ENCODE data around the genes OR2M7, OR2T5 and OR2T27.

DNA sequence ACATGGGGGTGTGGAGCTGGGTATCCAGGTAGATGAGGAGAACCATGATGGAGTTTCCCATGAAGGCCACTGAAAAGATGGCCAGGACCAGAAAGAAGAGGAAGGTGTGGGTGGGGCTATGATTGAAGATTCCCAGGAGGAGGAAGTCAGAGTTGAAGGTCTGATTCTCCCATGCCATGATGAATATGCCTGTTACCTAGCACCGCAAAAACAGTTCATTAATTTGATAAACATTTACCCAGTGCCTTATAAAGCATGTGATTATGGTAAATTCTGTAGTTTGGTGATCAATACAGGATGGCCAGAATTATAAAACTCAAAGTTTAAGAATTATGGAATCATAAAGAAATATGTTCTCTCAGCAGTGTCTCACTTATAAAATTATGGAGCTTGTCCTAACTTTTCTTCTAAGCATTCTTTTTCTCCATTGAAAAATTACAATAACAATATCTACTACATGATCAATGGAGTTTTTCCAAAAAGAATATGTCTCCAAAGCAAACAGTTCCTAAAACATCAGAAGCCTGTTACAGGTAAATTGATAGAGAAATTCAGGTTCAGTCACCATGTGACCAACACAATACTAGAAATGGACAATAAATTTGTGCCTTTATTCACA lies at the start of gene OR2M7:
Gene OR2M7, minus strand, starts transcription at position 178 of the 619 bp plus-strand sequence.
- PRO-cap, 2 experiments, result no peak in any of the 2 experiments

GRCh38 chr1:248488212-248488673 lies at the start of gene OR2T5:
TSS of gene OR2T5 (plus strand) at chr1:248488589.
- PRO-cap, 2 experiments, result no peak in any of the 2 experiments

DNA sequence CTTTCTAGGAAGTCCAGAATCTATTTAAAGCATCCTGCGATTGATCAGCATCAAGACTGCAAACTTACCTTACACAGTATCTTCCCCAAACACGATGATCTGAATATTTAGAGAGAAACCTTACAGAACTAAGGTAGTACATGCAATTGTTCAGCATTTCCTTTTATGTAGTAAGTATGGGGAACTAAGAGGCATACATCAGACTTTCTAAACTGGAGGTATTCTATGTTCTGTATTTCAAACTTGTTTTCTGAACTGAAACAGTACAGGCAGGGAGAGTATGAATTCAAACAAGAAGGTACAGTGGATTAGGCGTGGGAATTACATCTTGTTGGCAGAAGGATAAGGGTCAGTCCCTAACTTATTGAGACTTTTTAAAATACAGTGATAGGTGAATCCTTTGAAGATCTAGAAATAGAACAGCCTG lies at the start of gene OR2T27:
Gene OR2T27, minus strand, starts transcription at position 153 of the 427 bp plus-strand sequence.
- PRO-cap, 2 experiments, result no peak in any of the 2 experiments

- PRO-cap, 2 experiments, result no peak in any of the 2 experiments
Measured at GRCh38 chr1:248788232-248788741, 32.7 kb upstream of the LYPD8 start.

DNA sequence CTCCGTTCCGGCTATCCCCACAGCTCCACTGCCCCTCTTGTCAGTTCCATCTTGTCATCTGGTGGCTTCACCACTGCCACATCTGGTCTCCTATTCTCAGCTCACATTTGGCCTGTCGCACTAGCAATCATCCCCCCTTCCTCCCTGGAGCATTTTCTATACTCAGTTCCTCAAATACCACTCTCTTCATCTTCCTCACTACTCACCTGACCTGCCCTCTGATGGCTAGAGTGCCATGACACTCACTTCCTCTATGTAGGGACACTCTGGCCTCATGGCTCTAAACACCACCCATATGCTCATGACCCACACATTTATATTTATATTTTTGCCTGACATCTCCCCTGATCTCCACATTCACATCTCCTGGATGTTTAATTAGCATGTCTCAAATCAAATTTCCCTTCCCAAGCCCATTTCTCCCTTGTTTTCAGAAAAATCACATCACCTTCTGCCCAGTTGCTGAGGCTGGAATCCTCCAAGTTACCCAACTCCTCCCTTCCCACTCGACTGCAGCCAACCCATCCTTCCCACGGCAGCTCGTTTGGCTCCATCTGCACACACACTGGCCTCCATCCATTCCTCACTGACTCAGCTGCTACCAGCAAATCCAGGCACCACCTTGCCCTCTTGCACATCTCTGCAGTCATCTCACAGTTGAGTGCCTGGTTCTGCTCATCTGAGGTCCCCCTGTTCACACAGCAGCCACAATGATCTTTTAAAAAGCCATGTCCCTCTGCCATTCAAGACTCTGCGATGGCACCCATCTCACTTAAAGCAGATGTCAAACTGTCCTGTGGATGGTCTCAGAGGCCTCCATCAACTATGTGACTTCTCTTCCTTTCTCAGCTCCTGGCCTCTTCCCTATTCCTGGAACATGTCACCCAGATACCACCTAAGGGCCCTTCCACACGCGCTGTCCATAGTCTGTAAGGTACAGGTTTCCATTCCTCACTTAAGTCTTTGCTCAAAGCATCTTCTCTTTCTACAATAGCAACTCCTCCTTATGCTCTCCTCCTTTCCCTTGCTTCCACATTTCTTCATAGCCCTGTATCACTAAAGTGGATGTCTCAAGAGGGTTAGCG lies 5.9 kb downstream of the ZNF692 start:
- PRO-cap, 2 experiments, result no peak in any of the 2 experiments

- PRO-cap, 2 experiments, result no peak in any of the 2 experiments
Measured at GRCh38 chr1:248857797-248858438, 967 bp downstream of the ZNF692 start.

Measured in cytotoxic T cell (primary cell).